ENCODE results near the genes ZNF280A and GNAZ.

GRCh38 chr22:21758739-21759905 is 23.5 kb upstream of the YPEL1 start:
- RRBS: no CpG with 5 or more reads among the region's 18 CpGs

DNA sequence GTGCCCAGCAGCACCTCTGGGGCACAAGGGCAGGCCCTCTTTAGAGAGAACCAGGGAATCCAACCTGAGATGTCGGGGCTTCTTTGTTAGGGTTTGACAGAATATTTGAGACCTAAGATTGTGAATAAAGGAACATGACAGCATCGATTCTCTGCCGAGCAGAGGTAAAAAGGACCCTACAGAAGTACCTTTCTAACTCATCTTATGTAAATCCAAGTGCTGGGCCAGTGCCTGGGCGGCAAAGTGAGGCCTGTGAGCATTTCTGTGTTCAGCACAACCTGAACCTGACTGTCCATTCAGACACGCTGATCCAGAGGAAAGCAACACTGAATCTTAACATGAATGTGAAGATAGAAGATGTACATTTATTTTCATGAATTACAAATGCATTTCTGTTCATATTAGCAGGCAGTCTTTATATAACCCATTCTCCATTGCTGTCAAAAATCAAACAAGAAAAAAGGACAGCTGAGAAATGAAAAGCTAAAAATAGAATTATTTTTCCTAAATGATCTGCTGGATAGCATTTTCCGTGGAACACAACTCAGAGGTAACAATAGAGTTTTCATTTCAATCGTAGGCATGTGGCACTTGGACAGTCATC is 26.8 kb upstream of the YPEL1 start:
- RRBS: no CpG with 5 or more reads among the region's 7 CpGs

DNA sequence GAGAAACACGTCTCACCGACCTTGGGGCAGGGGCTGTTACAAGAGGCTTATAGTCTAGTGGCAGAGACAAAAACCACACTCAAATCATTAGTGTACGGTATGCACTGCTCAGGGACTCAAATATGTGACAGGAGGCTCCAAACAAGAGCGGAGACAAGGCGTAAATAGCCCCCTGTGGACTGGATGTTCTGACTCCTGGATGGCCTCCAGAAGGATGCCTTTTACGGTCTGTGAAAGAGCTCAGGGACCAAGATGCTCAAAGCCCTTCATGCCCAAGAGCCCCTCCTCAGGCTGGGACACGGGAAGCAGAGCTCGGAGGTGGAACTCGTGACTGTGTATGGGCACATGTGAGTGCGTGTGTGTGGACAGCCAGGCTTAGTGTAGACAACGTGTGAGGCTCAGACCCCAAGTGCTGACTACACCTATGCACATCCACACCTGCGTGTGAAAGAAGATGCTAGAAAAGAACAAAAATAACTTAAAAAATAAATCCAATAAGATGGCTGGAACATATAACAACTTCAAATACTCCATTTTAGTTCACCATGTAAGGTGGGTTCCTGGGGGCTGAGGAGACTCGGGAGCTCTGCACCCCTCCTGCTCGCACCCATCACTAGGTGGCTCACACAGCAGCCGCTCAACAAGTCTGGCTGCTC is 9.6 kb downstream of the PPM1F start:
- RRBS: no CpG with 5 or more reads among the region's 15 CpGs

DNA sequence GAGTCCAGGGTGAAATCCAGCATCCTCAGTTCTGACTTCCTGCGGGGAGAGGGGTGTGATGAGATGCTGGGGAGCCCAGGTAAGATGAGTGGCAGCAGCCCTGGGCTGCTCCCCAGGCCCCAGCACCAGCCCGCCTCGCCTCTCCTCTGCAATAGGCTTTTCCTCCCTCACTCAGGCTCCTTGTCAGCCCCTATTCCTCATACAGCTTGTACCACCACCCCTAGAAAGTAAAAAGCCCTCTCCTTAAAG is 12.1 kb upstream of the TOP3B start:
- RRBS: no CpG with 5 or more reads among the region's 3 CpGs

GRCh38 chr22:22161791-22162377 is 82.7 kb upstream of the VPREB1 start:
- RRBS: no CpG with 5 or more reads among the region's 5 CpGs

- RRBS: no CpG with 5 or more reads among the region's 3 CpGs
These were observed 41.7 kb downstream of the VPREB1 start for GRCh38 chr22:22286106-22286949.

GRCh38 chr22:22291042-22291425 is 46.4 kb downstream of the VPREB1 start:
- RRBS: no CpG with 5 or more reads among the region's 2 CpGs

- RRBS: 2% methylated on average over 4 of the region's 89 CpGs
These were observed 53.4 kb downstream of the VPREB1 start for GRCh38 chr22:22297521-22298826.

DNA sequence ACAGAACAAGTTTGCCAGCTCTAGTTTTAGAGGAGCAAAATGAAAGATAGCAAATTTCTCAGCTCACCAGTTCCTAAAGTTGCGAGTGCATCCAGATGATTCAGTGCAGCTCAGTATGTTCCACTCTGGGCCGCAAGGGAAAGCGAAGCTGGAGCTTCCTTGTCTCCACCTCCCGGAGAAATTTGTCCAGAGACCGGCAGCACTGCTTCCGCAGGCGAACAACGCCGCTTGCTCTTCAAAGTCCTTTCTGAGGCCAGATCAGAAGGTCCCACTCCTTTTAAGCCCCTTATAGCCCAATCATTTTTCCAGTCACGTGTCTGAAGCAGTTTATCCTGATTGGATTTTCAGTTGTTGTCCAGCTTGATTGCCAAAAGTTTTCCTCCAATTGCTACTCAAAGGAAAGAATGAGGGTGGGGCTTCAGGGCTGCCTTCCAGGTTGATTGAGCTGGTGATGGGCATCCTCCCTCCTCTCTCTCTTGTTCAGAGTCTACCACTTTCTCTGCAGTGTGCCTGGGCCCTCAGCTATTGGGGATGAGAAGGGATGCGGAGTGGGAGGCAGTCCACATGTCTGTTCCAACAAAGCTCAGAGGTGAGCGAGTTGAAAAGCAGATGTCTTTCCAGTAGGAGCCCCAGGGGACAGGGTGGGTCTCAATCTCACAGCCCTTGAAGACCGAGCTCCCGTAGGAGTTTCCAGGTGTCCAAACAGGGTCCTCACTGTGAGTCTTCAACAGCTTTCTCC is at the start of gene ZNF280A:
Gene ZNF280A (minus strand): TSS at position 249 of the 739 bp plus-strand sequence.
- RRBS: no CpG with 5 or more reads among the region's 14 CpGs

GRCh38 chr22:22546458-22547578 is 12.2 kb downstream of the PRAME start:
- RRBS: no CpG with 5 or more reads among the region's 9 CpGs

DNA sequence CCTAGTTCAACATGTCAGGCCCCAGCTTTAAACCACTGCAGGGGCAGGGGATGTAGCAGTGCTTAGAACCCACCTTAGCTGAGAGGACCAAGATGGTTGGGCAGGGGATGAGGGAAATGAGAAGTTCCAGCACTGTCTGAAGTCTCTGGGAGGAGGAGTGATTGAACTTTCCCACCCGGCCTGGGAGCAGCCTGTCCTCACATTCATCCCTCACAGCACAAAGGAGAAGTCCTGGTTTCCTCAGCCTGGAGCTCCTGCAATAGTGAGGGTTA is 28.5 kb upstream of the PRAME start:
- RRBS: no CpG with 5 or more reads among the region's 1 CpG

DNA sequence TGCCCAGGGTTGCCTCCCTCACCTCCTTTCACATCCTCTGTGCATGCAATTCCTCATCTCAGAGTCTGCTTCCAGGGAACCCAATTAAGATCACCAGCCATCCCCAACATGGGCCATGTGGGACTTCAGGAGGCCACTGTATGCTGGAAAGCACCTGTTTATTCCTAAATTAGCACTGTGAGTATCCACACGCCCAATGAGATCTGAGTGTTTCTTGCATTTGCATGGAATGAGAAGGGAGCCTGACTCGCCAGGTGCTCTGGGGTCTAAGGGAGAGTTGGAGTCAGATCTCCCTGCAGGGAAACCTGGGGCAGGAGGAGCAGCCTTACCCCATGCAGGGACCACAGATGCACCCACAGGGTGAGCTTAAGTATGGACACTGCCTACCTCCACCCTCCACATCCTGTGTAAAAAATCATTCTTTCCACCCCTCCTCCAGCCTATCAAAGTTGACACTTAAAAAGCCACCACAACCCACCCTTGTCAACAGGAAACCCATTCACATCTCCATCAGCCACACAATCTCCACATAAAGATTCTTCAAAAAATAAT is 67.1 kb upstream of the IGLL5 start:
- RRBS: no CpG with 5 or more reads among the region's 2 CpGs

- RRBS: no CpG with 5 or more reads among the region's 1 CpG
These were observed 16.0 kb downstream of the IGLL5 start for GRCh38 chr22:22903625-22904100.

- RRBS: no CpG with 5 or more reads among the region's 14 CpGs
These were observed 41.7 kb downstream of the IGLL5 start for GRCh38 chr22:22929272-22929791.

GRCh38 chr22:23069516-23070686 is at the start of gene GNAZ:
Gene GNAZ (plus strand): TSS chr22:23070519.
- RRBS: 3% methylated on average over 53 of the region's 126 CpGs

- RRBS: no CpG with 5 or more reads among the region's 23 CpGs
These were observed 1.0 kb downstream of the GNAZ start for GRCh38 chr22:23071253-23071861.

DNA sequence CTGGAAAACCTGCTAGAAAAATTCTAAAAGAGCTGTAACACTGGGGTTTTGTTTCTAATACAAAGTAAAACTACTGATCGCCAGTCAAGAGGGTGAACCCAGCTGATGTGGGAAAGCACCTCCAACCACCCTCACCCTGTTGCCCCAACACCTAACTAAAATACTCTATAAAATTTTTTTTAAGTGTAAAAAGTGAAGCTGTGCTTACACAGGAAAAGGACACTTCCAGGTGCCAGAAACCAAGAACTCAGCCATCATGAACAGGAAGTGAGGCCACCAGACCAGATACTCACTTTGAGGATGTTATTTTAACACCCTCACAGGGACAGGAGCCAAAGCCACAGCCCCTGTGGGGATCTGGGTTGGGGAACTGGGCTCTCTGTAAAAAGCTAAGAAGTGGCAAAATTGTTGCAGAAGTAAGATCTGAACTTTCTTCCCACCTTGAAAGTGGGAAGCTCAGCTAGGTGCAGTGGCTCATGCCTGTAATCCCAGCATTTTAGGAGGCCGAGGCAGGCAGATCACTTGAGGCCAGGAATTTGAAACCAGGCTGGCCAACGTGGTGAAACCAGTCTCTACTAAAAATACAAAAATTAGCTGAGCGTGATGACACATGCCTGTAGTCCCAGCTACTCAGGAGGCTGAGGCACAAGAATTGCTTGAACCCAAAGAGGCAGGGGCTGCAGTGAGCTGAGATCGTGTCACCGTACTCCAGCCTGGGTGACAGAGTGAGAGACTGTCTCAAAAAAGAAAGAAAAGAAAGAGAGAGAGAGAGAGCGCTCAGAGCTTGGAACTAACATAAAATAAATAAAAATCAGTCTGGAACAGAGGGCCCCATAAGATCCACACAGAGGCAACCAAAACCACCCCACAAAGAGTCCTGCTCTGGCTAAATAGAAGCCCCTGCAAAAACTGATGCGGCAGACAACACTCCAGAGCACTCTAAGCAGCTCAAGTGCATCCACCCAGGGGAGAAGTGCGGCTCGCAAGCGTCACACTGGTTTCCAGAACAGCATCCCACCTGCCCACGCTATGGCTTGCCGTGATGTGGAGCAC is 3.6 kb downstream of the RSPH14 start:
- RRBS: no CpG with 5 or more reads among the region's 13 CpGs

DNA sequence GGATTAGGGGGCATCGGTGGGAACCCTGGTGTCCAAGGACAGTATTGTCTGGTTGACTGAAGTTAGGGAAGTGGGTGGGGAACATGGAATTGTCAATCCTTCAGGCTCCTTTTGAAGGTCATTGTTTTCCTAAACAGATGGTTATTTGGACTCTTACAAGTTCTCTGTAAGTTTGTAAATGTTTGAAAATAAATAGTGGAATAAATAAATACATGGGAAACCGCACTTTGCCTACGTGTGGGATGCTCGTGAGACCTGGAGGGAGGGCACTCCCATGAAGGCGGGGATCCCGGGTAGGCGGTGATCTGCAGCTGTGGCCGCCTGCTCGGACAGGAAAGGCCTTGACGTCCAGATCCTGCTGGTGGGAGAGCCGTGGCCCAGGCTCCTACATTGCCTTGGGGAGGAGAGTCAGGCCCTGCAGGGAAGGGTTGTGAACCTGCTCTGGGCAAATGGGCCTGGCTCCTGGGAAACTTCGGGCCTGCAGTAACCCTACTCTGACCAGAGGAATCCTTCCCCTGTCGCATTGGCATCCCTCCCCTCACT is 37.3 kb downstream of the BCR start:
- RRBS: no CpG with 5 or more reads among the region's 13 CpGs

- RRBS: no CpG with 5 or more reads among the region's 12 CpGs
These were observed 39.6 kb downstream of the BCR start for GRCh38 chr22:23219734-23220397.

DNA sequence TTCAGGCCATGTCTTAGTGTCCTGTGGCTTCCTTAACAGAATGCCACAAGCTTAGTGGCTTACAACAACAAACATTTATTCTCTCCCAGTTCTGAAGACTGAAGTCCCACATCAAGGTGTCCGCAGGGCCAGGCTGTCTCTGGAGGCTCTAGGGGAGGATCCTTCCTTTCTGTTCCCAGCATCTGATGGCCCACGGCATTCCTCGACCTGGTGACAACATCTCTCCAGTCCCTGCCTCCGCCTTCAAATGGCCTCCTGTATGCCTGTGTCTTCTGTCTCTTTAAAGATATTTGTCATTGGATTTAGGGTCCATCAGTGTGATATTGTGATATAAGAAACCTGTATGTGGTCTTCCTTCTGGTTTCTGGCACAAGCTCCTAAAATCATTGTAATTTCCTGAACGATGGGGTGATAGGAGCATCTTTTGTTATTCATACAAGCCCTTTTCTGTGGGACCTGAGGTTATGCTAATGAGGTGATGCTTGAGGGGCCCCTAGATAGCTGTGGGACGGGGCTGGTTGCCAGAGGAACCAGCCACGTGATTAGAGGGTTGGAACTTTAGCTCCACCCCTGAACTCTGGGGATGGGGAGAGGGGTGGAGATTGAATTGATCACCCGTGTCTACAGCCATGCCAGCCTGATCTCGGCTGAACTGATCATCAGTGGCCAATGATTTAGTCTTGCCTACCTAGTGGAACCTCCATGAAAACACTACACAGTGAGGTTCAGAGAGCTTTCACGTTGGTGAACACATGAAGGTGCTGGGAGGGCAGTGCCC is 62.6 kb downstream of the BCR start:
- RRBS: no CpG with 5 or more reads among the region's 10 CpGs

Data from epidermal melanocyte (primary cell).